ENCODE measurements around a stretch of chr7.

DNA sequence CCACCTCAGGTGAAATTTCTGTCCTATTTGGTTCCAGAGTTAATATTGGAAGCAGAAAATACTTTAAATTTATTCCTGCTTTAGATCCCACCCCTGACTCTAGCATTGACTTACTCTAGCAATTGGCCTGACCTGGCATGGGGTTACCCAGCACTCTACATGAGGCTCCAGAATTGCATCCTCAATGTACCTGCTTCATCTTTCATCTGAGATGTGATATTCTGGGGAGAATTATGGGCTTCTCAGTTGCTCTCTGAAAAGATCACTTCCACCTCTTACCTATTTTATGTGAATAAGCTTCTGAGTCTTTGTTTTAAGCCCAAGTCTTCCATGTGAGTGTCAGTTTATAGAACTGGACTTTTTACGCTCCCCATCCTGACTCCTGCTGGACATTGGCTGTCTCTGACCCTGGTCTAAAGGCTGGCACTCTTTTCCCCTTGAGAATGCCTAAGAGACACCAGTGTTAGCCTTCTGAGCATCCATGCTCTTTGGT, 148.4 kb upstream of the IMMP2L start:
- CAGE, long polyA plus RNA: no peak
- RRBS: no CpG with 5 or more reads among the region's 1 CpG

DNA sequence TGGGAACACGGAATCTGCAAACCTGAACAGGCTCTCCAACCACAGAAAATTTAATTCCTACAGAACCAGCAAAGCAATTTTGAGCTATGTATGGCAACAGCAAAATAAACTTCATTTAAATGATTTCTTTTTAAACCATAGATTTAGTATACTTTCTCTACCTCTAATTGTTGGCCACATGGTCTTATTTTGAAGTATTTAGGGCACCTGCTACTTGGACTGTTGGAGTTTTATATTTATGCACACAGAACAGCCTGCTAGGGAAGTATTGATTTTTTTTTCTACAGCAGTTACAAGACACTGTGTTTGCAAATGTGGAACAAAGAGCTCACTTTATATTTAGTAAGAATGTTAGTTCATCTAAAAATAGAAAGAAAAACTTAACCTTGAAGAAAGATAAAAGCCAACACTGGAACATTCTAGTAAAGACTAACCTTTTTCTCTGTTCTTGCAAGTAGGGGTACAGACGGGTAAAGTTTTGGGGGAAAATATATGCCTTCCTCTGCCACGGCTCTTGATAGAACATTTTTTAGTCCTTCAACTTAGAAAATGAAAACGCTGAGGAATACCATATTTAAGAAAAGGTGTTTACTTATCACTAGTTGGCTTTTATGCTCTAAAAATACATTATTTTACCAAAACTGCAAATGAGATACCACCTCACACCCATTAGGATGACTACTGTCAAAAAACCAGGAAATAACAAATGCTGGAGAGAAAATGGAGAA, 241.1 kb upstream of the IMMP2L start:
- CAGE, long polyA plus RNA: no peak
- RRBS: no CpG with 5 or more reads among the region's 4 CpGs

- CAGE, long polyA plus RNA: no peak
- RRBS: no CpG with 5 or more reads among the region's 2 CpGs
These were observed 255.8 kb upstream of the IMMP2L start for GRCh38 chr7:111817951-111818536.

GRCh38 chr7:111858646-111859356, 296.5 kb upstream of the IMMP2L start:
- CAGE, long polyA plus RNA: no peak
- RRBS: no CpG with 5 or more reads among the region's 6 CpGs

DNA sequence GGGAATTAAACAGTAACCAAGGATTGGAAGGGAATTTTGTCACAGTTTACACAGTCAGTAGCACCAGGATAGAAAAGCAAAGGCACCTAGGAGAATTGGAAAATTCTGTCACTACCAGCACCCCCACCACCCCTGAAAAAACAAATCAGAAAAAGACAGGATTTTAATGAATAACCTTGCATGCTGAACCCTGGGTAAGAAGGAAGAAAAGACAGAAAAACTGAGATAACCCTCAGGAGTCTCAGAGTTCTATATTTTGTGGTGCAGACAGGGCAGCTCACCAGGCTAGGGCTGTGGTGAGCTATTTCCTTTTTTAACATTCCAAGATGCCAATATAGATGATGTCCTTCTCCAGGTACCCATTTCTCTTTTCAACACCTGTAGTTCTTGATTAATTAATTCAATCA, 119.4 kb downstream of the DOCK4 start:
- CAGE, long polyA plus RNA: no peak

- CAGE, long polyA plus RNA: no peak
- RRBS: no CpG with 5 or more reads among the region's 3 CpGs
These were observed 88.2 kb upstream of the IFRD1 start for GRCh38 chr7:112361962-112362507.

GRCh38 chr7:112475403-112475901, 5.3 kb upstream of the LSMEM1 start:
- CAGE, long polyA plus RNA: no peak
- RRBS: no CpG with 5 or more reads among the region's 3 CpGs

DNA sequence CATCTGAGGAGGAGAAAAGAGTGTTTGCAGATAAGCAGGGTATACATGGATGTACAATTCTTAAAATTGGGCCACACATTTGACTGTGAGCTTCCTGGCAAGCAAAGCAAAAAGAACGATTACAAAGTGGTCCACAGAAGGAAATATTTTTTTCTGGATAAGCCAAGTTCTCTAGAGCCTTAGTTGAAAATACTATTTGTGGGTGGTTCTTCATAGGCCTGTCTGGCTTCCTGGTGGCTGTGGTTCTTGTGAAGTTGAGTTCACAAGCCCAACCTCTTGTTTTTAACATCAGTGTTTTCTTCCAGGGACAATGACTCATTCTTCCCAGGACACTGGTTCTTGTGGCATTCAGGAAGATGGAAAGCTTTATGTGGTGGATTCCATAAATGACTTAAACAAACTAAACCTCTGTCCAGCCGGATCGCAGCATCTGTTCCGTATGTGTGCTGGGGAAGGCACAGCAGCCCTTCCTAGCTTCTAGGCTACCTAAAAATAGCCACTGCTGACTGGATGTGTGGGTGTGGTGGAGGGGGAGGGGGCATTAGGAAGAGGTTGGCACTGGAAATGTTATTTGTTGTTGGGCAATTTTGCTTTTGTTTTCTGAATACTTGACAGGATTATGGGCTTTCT, 3.8 kb downstream of the LSMEM1 start:
- CAGE, long polyA plus RNA: no peak
- RRBS: no CpG with 5 or more reads among the region's 4 CpGs

- CAGE, long polyA plus RNA: no peak
- RRBS: no CpG with 5 or more reads among the region's 2 CpGs
These were observed 50.9 kb upstream of the BMT2 start for GRCh38 chr7:112990522-112991121.

GRCh38 chr7:113087031-113087592, 485 bp upstream of the GPR85 start:
- CAGE, long polyA plus RNA: no peak
- RRBS: no CpG with 5 or more reads among the region's 10 CpGs

- CAGE, long polyA plus RNA: no peak
- RRBS: 9% methylated on average over 12 of the region's 58 CpGs
These were observed 164.3 kb upstream of the PPP1R3A start for GRCh38 chr7:114082783-114083825.

GRCh38 chr7:114119765-114120508, 201.1 kb upstream of the PPP1R3A start:
- CAGE, long polyA plus RNA: no peak
- RRBS: no CpG with 5 or more reads among the region's 3 CpGs

DNA sequence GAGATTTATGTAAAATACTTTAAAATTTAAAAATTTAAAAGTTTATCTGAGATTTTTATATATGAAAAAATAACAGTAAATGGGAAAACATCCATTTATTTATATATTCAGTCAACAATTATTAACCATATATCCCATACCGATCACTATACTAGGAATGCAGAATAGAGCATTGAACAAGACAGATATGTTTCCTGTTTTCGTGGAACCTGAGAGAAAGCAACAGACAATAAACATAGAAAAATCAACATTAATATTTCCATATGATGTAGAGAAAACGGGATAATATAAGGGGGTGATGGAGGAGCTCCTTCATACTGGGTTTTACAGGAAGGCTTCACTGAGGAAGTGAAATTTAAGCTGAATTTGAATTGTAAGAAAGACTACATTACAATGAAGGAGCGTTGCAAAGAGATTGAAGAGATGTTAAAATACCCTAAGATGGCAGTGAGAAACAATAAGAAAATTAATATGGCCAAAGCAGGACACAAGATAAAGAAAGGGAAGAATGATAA, 17.4 kb upstream of the FOXP2 start:
- CAGE, long polyA plus RNA: no peak
- RRBS: no CpG with 5 or more reads among the region's 4 CpGs

- CAGE, long polyA plus RNA: no peak
- RRBS: no CpG with 5 or more reads among the region's 3 CpGs
These were observed 75.6 kb downstream of the MDFIC start for GRCh38 chr7:114997482-114997819.

- CAGE, long polyA plus RNA: no peak
- RRBS: no CpG with 5 or more reads among the region's 13 CpGs
These were observed 144.6 kb downstream of the TES start for GRCh38 chr7:116354494-116355770.

GRCh38 chr7:116871850-116872202, 9.4 kb downstream of the CAPZA2 start:
- CAGE, long polyA plus RNA: no peak
- RRBS: no CpG with 5 or more reads among the region's 2 CpGs

DNA sequence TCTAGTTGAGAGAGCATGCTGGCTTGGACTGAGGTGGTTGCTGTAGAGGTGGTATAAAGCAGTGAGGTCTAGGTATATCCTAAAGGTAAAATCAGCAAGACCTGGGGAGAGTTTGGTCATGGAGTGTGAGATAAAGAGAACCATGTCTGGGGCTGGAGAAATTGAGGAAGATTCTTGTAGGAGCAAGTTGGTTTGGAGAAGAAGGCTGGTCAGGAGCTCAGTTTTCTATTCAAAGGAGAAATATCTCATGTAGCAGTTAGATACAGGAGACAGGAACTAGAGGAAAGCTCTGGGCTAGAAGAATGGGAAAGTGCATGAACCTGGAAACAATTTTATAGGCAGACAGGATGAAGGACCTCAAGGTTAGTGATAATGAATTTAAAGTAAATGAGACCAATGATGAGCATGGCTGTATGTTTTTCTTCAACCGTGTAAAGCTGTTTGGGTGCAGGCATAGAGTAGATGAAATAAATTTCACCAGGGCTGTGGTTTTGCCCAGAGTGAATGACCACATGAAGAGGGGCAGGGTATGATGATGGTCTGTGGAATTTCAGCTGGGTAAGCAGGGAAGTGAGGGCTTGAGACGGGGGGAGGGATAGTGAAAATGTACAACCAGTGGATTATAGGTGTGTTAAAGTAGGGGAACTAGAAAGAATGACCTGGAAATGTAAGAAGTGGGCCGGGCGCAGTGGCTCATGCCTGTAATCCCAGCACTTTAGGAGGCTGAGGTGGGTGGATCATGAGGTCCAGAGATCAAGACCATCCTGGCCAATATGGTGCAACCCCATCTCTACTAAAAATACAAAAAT, 32.7 kb upstream of the ST7 start:
- CAGE, long polyA plus RNA: no peak
- RRBS: no CpG with 5 or more reads among the region's 4 CpGs

DNA sequence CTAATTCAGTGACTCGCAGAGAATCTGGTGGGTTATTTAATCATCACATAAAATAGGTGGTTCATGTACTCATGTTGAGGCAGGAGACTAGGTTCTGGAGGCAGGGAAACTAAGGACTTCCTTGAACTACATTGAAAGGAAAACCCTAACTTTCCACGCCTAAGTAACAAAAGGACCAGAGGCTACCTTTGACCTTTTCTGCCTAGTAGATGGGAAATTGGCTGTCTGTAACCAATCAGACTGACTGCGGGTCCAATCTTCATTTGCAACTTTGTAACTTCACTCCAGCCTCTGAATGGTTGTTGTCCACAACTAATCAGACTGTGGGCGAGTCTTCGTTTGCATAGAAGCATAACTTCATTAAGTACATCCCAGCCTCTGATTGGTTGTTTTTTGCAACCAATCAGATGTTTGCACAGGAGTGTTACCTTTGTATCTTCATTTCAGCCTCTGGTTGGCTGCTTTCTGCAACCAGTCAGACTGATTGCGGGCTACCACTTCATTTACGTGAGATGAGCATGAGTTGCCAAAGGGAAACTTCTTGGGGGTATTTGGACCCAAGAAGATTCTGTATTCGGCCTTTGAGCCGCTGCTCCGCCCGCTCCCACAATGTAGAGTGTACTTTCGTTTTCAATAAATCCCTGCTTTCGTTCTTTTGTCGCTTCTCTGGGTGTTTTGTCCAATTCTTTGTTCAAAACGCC, 1.7 kb upstream of the ST7 start:
- CAGE, long polyA plus RNA: no peak
- RRBS: no CpG with 5 or more reads among the region's 15 CpGs

- CAGE, long polyA plus RNA: no peak
- RRBS: no CpG with 5 or more reads among the region's 4 CpGs
These were observed 2.6 kb downstream of the ST7 start for GRCh38 chr7:116955681-116956501.

GRCh38 chr7:117323740-117325045, 1.3 kb upstream of the WNT2 start:
- CAGE, long polyA plus RNA: no peak
- RRBS: 2% methylated on average over 10 of the region's 81 CpGs